AG04449 (cell line): ENCODE measurements around the genes SYAP1 and MAP3K15.

GRCh38 chrX:16719048-16720435, at the start of gene SYAP1:
Gene SYAP1 (plus strand): TSS chrX:16719612.
- RRBS, result 2% methylated on average over 11 of the region's 66 CpGs

DNA sequence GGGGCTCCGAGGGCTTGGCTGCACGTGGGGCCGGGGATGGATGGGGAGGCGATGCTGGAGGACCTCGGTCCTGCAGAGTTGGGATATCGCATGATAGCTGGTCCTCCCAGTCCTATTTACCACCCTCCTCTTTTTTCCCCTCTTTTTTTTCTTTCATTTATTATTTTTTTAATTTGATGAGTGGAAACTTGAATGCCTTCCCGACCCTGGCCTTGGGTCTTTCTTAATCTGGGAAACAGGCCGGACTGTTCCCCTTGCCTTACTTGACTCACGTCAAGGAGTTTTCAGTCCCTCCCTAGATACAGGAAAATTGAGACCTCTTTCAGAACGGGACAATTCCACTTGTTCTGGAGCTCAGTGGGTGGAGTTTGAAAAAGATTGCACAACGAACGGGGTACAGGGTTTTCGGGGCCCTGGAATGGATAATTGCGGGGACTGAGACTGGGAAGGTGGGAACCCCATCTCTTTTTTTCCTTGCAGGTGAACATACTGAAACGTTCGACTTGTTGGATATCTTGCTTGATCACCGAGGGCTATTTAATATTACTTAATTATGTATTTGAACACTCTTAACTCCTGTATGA, 1.1 kb downstream of the TXLNG start:
- RRBS, result no CpG with 5 or more reads among the region's 17 CpGs

DNA sequence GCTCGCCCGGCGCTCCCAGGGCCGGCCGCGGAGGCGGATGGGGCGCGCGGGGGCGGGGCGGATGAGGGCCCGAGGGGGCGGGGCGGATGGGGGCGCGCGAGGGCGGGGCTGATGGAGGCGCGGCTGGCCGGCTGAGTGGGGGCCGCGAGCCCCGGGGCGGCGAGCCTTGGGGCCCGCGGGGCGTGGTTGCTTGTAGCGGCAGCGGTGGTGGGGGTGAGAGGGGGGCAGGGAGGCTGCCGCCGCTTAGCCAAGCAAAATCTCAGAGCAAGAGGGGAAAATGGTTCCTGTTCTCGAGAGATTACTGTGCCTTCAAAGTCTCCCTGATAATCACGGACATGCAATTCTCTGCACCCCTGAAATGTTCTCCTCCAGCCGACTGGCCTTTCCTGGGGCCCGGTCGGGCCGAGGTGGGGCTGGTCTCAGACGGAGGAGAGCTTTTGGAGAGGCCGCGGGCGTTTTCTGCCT, 387 bp upstream of the RBBP7 start:
- RRBS, result under 1% methylated on average over 7 of the region's 44 CpGs

DNA sequence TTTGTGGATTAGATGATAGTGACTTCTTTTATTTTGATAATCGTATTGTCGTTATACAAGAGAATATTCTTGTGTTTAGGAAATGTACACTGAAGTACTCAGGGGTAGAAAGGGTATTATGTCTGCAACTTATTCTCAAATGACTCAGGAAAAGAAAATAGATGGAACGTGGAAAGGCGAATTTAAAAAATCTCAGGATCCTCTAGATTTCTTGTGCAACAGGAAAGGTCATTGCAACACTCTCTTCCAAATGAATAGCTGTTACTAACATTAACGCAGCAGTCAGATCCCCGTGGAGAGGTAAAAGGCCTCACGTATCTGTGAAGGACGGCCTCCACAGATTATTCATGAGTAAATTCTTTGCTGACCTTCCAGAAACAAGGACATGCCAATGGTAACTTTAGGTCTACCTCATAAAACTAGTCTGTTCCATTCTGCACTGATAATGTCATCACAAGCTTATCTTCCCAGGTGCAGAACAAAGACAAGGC, 16.2 kb upstream of the REPS2 start:
- RRBS, result no CpG with 5 or more reads among the region's 8 CpGs

GRCh38 chrX:17587231-17587537, 150.1 kb upstream of the SCML1 start:
- RRBS, result no CpG with 5 or more reads among the region's 5 CpGs

- RRBS, result no CpG with 5 or more reads among the region's 5 CpGs
Observed at GRCh38 chrX:17848713-17849208, 12.3 kb downstream of the RAI2 start.

GRCh38 chrX:18353881-18354198, 648 bp downstream of the SCML2 start:
- RRBS, result 2% methylated on average over 10 of the region's 31 CpGs

DNA sequence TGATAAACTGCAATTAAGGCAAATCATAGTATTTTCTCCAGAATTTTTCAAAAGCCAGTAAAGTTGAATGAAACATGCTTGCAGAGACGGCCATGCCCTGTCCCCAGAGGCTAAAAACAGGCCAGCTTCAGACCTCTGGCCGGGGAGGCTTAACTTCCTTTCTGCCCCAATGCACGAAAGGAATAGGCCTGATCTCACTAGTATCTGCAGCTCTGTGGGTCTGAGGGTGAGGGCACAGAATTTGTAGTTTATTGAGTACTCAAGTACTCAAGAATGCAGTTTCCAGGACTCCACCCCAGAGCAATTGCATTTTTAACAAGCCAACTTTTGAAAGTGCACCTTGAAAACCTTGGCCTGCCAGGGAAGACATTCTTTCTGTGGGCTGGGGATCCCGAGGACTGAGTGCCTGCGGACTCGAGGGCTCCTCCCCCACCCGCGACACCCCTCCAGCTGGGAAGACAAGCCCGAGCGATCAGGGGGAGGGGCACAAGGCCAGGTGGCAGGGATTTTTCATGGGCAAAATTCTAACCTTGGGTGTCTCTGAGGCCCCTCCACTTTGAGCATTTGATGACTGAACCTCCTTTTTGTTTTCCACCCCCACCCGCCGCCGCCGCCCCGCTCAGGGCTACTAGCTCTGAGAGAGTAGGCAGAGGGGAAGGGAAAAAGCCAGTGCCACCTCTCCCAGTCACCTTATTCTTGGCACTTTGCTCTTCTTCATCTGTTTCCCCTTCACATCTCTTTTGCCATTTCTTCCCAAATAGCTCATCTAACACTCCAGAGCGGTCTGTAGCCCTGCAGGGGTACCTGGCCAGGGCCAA, 22.3 kb downstream of the RS1 start:
- RRBS, result no CpG with 5 or more reads among the region's 16 CpGs

GRCh38 chrX:18675498-18675807, 3.5 kb upstream of the RS1 start:
- RRBS, result no CpG with 5 or more reads among the region's 12 CpGs

DNA sequence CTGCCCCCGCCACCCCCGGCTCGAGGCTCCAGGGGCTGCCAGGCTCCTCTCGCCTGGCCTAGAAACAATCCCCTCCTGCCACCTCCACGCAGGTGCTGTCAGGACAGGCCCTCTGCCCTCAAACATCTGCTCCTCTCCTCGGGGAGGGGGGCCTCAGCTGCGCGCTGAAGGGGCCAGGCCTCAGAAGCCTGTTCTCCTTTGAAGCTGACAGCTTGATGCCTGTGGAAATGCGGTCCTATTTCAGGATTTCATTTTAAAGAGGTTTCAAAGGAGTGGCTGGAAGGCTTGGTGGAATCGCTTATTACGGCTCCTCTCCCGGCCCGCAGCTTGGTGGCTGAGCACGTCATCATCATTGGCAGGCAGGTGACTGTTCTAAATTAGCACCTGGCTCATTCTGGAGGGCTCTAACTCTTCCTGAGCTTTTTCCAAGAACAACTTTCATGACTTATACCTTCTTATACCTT, 92.8 kb downstream of the PHKA2 start:
- RRBS, result no CpG with 5 or more reads among the region's 14 CpGs

DNA sequence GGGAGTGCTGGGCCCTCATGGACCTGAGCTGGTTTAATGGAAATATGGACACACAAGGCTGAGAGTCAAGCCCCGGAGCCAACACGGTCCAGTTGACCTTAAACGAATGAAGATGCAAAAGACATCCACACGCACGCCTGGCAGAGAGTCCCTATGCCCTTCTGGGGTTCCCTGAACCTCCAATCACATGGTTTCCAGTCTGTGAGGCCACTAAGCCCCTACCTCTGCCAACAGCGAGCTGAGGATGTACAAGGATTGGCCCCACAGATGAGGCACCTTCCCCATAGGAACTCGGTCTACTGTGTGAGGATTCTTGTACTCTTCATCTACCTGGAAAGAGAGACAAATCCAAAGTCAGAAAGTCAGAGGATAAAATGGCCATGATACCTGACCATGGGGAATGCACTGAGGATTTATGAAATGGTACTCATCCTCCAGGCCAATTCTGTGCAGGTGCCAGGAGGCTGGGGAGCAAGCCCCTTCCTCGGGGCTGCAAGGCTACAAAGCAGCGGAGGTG, 52.4 kb downstream of the PHKA2 start:
- RRBS, result no CpG with 5 or more reads among the region's 9 CpGs

DNA sequence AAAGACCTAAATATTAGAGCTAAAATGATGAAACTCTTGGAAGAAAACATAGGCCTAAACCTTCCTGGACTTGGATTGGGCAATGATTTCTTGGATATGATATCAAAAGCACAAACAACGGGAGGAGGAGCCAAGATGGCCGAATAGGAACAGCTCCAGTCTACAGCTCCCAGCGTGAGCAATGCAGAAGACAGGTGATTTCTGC, 20.2 kb upstream of the ADGRG2 start:
- RRBS, result no CpG with 5 or more reads among the region's 3 CpGs

- RRBS, result no CpG with 5 or more reads among the region's 11 CpGs
Observed at GRCh38 chrX:19343018-19343514, 661 bp upstream of the PDHA1 start.

GRCh38 chrX:19514662-19515871, at the start of gene MAP3K15:
Gene MAP3K15 (minus strand): TSS chrX:19515508.
- RRBS, result 5% methylated on average over 40 of the region's 114 CpGs

- RRBS, result no CpG with 5 or more reads among the region's 4 CpGs
Observed at GRCh38 chrX:19673440-19673733, 158.1 kb upstream of the MAP3K15 start.

- RRBS, result no CpG with 5 or more reads among the region's 14 CpGs
Observed at GRCh38 chrX:19944853-19945579, 45.8 kb downstream of the BCLAF3 start.

GRCh38 chrX:20061256-20061781, 55.4 kb downstream of the MAP7D2 start:
- RRBS, result no CpG with 5 or more reads among the region's 5 CpGs

- RRBS, result no CpG with 5 or more reads among the region's 2 CpGs
Observed at GRCh38 chrX:20263225-20263829, 3.4 kb downstream of the RPS6KA3 start.

DNA sequence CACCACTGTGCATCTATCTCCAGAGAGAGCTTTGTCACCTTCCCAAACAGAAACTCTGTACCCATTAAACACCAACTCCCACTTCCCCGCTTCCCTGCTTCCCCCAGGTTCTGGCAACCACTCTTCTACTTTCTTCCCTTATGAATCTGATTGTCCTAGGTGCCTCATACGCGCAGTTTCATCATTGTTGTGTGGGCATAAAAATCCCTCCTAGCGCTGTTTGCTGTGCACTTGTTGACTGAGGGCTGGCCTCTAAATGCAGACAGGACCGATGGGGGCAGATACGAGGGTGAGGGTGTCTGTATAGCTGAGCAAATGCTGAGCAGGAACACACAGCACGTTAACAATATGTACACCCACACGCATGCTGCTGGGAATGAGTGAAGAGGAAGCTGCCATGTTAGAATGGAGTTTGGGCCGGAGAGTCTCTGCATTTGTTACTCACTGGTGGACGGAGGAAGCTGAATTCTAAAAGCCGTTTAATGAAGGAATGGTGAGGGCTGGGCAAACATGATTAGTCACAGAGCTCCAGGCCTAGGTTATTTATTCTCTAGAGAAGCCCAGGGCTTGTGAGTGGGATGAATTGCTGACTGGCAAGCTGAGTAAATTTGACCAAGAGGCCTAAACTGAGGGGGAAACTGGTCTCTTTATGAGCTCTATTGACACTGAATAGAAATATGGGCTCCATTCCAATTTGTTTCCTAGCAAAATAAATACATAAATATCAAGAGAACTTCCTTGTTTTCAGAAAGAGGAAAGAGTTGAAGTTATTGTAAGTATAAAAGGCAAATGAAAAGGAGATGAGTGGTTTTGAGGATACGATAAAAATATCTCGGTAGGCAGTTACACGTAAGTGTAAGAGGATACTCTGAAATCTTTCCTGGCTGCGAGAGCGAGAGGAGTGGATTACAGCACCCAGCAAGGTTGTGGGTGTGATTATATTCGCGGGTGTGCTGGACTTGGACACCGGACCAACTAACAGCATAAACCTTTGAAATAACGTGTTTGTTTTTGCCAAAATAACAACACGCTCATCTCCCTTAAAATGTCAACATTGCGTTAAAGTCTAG, 95.9 kb upstream of the RPS6KA3 start:
- RRBS, result no CpG with 5 or more reads among the region's 22 CpGs